T47D (cell line): ENCODE measurements around the gene PLA2R1.

- RRBS, result no CpG with 5 or more reads among the region's 5 CpGs
Observed at GRCh38 chr2:156536328-156537167, 100.4 kb downstream of the GPD2 start.

DNA sequence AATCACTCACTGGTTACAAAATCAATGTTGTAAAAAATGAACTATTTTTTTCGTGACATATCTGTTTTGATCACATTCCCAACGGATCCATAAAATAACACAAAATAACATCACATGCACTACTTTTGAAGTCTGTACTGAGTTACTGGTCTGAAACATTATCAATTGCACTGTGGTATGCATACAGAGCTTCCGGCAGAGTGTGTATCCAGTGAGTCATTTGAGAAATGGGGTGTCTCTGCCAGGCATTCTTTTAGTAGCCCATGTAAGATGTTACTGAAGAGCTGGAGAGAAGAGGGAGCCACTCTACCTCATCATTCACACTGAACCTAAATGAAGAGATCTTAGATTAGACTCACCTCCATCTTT, 204.6 kb upstream of the GALNT5 start:
- RRBS, result no CpG with 5 or more reads among the region's 3 CpGs

- RRBS, result no CpG with 5 or more reads among the region's 6 CpGs
Observed at GRCh38 chr2:157260107-157260958, 2.8 kb downstream of the GALNT5 start.

DNA sequence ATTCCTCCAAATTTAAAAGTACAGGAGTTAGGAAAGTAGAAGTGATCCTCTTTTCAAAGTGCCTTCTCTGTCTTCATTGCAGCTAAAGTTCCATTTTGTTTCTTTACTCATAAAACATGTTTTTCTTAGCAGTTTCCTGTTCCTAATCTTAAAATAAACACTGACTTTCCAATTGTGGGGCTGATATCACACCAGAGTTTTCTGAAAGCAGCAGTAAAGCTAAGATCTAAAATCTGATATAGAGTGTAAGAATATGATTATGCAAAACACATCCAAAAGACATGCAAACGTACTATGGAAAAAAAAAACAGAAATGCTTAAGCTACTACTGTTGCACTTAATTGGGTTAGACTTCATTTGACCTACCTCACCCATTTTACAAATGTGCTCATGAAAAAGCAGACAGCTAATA, 10.6 kb downstream of the CYTIP start:
- RRBS, result no CpG with 5 or more reads among the region's 1 CpG

GRCh38 chr2:157473342-157474059, 29.6 kb upstream of the CYTIP start:
- RRBS, result no CpG with 5 or more reads among the region's 1 CpG

GRCh38 chr2:157818114-157818735, 57.9 kb downstream of the ACVR1 start:
- RRBS, result no CpG with 5 or more reads among the region's 9 CpGs

DNA sequence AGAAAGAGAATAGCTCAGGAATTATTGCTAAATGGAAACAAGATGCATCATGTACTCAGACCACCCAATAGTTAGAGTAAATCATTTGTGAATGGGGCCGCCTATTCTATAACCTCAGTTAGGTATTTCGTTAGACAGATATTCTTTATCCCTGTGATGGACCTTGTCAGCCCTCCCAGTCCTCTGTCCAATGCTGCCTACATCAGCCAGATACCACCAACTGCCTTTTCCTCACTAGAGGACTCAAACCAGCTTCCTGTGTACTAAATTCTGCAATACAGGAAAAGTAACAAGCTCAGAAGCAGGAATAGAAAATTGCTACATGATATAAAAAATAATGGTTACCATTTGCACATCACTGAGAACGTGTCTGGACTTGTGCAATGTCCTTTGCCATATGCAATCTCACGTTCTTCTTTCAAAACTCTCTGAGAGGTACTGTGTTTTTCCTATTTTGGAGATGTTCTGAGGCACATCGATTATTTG, 12.0 kb downstream of the UPP2 start:
- RRBS, result no CpG with 5 or more reads among the region's 5 CpGs

- RRBS, result no CpG with 5 or more reads among the region's 3 CpGs
Observed at GRCh38 chr2:158130648-158131459, 29.2 kb downstream of the UPP2 start.

GRCh38 chr2:159090876-159091225, 122.4 kb downstream of the TANC1 start:
- RRBS, result no CpG with 5 or more reads among the region's 5 CpGs

DNA sequence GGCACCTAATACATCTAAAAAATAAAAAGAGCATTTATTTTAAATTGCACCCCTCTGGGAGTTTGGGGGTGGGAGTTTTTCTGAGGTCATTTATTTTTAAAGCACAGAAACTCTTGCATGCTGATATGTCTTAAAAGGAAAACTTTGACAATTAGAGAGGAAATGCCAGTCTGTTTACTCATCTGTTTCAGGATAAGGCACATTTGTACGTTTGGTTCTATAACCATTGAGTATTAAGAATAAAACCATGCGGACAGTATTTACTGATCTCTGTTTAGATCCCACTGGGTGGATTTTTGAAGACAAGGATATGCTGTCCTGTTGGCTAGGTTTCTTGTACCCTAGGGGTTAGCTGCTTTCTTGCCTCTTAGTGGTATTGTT, 122.9 kb downstream of the TANC1 start:
- RRBS, result no CpG with 5 or more reads among the region's 2 CpGs

DNA sequence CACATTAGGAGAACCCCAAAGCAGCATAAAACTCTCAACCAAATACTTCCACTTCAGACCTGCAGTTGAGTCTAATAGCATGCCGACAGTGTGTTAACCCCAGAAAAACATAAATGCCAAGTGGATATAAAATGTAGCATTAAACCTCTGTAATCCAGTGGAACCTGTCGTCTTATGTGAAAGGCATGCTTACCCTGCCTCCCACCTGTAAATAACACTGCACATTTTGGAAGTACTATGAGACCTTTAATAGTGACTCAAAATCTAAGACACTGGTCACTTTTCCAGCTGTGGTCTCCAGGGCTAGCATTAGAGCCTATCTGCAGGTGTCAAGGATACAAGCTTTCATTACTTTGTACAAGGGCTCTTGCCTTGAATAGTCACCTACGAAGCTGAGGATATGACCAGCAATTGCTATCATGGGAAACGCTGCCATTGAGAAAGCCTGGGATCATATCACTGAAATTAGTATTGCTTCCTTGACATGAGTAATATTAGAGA, 79.7 kb upstream of the WDSUB1 start:
- RRBS, result no CpG with 5 or more reads among the region's 4 CpGs

DNA sequence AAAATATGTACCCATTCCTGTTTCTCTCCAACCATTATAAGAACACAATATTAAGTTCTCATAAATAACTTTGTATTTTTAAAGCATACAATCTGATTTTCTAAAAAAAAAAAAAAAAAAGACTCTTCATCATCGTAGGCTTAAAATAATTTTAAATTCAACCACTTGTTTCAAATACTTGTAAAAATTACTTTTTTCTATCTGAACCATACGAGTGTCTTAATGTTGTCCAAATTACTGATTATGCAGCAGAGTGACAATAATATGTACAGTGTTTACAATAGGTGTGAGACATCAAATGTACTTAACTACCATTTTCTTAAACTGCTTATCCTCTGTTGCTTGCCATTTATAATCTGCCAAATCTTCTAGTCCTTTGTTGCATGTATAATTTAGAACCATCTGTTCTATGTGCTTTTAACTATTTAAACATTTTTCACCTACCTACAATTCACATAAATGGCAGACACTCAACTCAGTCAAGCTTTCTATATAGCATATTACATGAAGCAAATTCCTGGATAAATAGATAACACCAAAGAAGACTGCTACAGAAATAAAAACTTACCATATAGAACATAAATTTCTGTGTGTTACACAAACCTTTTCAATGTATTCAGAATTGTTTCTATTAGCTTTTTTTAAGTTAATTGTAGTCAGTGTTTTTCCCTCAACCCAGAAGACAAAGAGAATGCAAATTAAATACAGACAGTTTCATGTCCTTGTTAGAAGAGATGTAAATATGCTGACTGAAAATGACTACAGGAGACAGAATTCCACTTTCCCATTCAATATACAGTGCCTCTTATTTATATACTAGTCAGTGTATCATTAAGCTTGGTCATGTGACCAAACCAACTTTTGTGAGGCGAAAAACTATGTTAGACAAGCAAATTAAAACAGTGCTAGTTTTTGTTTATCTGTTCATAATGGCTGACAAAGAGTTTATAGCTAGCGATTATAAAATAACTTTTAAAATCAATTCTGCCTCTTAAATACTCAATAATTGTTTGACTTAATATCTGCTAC, 2.7 kb downstream of the BAZ2B start:
- RRBS, result no CpG with 5 or more reads among the region's 4 CpGs

DNA sequence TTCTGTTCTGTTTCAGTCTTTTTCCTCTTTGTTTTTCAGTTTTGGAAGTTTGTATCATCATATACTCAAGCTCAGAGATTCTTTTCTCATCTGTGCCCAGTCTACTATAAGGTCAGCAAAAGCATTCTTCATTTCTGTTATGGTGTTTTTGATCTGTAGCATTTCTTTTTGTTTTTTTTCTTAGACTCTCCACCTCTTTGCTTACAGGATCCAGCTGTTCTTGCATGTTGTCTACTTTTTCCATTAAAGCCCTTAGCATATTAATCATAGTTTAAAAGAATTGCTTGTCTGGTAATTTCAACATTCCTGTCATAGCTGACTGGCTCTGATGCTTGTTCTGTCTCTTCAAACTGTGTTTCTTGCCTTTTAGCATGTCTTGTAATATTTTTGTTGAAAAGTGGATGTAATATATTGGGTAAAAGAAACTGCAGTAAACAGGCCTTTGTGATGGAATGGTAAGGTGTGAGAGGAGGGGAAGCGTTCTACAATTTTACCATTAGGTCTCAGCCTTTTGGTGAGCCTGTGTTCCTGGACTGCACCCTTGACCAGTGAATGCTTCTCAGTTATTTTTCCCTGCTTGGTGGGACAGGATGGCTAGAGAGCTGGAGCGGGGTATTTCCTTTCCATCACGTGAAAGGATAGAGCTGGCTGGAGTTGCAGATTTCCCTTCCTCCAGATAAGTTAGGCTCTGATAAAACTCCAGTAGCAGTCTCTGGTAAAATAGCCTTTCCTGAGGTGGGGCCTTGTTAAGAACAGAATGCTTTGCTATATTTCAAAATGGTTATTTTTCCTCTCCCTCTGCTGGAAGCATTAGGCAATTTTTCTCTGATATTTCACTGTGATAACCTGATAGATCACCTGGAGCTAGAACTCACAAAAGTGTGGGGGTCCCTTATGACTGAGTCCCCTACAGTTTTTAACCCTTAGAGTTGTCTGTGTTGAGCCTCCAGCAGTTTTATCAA, 65.4 kb downstream of the PLA2R1 start:
- RRBS, result no CpG with 5 or more reads among the region's 3 CpGs

GRCh38 chr2:160062332-160063106, at the start of gene PLA2R1:
Gene PLA2R1, minus strand, starts transcription at chr2:160062615.
- RRBS, result 1% methylated on average over 9 of the region's 52 CpGs

DNA sequence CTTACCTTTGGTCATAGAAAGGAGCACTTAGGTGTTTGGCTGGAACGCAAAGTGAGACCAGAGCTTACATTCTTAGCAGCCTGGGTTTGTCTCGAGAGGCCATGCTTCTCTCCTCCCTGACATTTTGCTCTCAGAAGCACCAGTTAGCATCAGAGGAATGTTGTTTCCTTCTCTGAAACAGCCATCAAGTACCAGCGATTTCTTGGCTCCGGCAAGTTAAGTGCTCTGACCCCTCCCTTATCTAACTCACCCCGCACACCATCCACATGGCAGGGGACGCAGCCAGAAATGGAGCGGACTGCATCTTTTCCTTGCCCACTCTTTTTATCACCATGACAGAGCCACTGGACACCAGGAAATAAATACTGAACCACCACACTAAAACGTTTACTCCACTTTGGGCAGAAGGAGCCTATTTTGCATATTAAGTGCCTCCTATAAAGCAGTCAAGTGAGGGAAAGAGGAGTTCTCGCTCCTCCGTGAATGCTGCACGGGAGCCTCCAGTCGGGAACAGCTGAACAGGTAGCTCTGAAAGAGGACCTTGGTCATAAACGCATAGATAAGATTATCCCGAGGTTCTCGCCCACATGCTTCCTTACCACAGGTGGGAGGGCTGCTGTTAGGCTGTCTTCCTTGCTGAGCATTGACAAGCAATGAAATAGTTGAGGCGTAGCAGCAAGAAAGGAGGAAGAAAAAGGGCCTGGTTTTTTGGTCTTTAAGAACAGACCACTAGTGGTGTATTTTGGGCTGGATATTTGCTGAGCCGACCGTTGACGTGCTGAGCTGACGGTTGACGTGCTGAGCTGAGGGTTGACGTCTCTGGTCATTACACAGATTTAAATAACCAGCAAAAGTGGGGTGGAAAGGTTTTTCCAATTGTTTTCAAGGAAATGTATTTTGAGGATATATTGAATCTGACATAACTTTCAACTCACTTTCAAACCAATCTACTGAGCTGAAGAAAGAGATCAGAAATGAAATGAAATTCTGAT, 71.3 kb upstream of the ITGB6 start:
- RRBS, result no CpG with 5 or more reads among the region's 22 CpGs

DNA sequence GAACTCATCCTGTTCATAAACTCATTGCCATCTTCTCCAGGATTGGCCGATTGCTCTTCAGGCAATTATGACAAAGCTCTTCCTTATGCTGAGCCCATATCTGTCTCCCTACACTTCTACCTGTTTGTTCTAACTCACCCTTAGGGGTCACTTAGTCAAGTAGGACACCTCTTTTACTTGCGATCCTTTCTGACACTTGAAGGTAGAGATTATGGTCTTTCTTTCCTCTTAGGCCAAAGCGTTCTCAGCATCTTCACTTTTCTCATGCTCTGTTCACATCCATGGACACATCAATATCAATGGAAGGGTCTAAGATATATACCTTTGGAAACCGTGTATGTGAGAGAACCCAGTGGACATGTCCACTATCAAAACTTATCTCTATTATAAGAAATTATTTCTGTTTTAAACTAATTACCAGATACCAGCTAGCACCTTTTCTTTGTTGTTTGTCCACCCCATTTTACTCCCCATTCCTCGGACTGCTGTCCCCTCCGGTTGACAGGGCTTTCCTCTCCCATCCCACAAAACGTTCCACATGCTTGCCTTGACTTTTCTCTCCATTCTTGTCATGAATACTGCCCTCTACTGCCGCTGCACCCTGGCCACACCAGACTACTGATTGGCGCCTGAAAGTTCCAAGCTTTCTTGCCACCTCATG, 47.2 kb downstream of the RBMS1 start:
- RRBS, result no CpG with 5 or more reads among the region's 9 CpGs

GRCh38 chr2:160510534-160511006, 17.0 kb upstream of the RBMS1 start:
- RRBS, result no CpG with 5 or more reads among the region's 2 CpGs

- RRBS, result no CpG with 5 or more reads among the region's 5 CpGs
Observed at GRCh38 chr2:160517156-160517378, 23.5 kb upstream of the RBMS1 start.

DNA sequence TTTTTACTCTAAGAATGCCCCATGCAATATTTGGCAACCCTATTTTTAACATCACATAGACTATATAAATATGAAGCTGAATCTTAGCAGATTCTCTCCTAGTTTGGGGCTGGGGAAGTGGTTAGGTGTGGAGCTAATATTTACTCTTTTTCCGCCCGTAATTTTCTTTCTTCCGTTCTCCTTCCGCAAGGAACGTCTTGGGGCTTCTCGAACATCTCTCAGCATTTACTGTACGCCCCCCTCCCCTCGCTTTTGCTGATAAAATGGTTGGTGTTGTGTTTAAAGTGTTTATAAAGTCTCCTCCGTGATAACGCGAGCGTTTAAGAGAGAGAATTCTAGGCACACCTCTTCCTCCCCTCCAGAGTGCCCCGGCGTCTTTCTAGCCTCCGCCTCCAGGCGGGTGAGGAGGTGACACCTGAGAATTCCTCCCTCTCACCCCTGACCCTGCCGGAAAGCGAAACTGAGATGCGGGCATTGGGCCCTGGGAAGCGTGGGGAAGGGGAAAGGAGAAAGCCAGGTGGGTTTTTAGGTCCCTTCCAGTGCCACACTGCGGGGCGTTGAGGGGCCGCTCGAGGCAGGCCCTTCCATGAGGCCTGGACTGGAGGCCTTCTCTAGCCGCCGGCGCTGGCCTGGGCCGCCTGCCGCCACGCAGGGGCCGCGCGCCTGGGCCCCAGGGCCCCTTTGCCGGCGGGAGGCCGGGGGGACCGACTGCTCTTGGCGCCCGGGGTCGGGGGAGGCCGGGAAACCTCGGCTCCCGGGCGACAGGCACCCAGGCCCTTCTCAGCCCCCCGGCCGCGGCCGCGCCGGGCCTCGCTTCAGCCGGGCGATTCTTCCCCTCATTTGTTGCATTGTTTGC, 63.6 kb upstream of the PSMD14 start:
- RRBS, result 30% methylated on average over 10 of the region's 53 CpGs